Right ventricle myocardium (tissue), 1 donor: ENCODE measurements around the gene RPLP1.

DNA sequence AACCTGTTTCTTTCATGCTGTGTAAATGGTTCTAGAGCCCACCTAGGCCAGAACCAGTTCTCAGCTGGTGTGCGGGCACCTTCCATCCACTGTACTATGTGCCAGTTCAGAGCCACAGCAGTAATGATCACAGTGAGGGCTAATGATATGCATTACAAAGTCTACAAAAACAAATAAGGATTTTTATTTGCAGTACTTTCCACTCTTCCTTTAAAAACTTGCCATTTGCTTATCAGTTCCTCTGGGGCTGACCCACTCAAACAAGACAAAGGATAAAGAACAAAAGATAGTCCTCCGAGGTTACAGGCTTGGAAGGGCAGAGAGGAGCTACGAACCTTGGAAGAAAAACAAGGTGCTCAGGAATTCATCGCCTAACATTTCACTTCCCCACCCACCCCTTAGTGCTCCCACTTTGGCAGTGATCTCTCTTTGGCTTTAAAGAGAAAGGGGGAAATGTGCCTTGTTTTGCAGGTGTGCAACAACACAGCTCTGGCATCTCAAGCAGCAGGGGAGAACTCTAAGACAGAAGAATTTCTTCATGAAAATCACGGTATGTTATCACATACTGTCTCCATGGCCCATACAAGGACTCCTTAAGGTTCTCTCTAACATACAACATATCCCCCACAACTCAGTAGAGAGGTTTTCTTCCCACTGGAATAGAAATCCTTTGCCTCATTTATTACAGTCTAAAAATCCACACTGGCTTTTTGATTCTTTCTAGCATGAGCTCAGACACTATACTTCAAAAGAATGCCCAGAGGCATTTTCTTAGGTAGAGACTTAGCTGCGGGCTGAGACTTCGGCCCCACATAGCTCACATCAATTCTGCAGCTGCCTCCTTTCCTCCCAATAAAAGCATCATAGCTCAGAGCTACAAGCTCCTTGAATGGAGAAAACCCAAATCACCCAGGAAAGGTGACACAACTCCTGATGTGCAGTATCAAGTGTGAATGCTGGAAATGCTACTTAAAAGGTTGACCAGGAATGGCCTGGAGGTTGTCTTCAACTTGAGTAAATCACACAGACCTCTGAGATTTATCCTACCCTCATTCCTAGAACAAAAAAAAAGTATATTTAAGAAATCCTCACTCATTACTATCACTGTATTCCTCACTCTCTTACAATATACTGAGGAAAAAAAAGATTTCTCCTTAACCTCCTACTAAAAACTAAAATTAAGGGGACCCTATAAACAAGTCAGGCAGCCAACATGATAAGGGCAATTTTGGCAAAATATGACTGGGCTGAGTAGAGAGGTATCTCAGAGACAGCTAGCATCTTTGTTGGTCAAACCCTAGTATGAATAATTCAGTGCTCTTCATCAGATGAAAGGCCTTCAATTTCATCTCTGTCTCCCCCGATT, 52.5 kb downstream of the AAGAB start:
- PRO-cap, 2 experiments: no peak in any of the 2 experiments

DNA sequence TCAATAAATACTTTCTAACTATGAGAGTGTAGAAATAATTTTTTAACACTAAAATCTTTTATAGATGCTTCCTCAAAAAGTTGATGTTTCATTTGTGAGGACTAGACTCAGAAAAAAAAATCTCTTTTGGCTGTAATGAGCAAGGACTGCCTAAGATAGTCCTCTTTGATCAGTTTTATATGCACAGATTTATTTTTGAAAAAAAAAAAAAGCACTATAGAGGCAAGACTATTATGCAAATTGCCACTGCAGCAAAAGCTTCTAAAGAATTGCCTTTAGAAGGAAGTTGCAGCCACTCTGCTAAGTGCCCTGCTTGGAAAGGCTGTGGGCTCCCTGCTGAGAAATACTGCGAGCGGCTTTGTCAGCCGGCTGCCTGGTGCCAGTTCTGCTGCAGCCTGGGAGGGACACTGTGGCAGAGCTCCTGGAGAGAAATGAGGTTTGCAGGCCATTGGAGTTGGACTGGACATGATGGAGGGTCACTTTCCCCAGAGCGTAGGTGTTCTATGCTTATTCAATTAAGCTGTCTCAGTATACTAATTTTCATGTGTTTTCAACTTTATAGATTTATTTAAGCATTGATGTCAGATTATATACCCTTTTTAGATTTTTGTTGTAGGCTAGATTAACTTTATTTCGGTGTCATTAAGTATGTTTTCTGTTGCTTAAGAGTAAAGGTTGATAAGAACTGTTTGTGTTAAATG, 6.4 kb downstream of the MAP2K5 start:
- PRO-cap, 2 experiments: no peak in any of the 2 experiments

DNA sequence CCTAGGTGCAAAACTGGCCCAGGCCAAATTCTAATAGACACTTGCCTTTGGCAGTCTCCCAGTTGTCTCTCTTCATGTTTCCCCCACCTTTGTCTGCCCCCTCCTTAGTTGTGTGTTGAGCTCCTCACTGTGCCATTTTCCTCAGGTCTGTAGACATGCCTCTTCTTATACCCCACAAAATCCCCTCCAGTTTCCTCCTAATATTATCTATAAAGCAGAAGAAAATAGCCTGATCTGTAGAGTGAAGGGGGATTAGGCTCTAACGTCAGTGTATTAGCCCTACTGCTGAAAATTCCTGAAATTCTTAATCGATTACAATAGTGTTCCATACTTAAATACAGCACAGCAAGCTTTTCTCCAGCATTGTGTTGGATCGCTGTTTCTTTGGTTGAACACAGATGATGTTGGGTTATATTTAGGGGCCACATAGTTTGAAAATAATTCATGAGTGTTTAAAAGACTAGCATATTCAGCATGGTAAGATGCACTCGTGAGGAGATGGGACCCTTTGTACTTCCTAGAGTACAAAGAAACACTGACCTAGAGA, 52.5 kb downstream of the PIAS1 start:
- PRO-cap, 2 experiments: no peak in any of the 2 experiments

GRCh38 chr15:68184763-68185663, 20.1 kb downstream of the CALML4 start:
- PRO-cap, 2 experiments: no peak in any of the 2 experiments

DNA sequence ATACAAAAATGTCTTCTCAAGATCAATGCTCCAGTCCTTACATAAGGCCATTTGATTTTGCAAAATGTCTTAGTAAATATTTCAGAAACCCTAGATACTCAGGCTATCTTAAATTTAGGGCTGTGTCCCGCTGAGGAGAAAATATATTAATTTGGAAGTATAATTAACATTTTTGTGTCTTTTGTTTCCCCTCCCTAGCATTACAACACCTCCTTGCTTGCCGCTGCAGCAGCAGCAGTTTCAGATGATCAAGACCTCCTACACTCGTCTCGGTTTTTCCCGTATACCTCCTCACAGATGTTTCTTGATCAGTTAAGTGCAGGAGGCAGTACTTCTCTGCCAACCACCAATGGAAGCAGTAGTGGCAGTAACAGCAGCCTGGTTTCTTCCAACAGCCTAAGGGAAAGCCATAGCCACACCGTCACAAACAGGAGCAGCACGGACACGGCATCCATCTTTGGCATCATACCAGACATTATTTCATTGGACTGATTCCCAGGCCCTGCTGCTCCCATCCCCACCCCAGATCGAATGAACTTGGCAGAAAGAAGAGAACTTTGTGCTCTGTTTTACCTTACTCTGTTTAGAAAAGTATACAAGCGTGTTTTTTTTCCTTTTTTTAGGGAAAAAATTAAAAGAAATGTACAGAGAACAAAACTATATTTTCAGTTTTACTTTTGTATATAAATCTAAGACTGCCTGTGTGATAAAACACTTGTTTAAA, 17.6 kb downstream of the CALML4 start:
- PRO-cap, 2 experiments: no peak in any of the 2 experiments

DNA sequence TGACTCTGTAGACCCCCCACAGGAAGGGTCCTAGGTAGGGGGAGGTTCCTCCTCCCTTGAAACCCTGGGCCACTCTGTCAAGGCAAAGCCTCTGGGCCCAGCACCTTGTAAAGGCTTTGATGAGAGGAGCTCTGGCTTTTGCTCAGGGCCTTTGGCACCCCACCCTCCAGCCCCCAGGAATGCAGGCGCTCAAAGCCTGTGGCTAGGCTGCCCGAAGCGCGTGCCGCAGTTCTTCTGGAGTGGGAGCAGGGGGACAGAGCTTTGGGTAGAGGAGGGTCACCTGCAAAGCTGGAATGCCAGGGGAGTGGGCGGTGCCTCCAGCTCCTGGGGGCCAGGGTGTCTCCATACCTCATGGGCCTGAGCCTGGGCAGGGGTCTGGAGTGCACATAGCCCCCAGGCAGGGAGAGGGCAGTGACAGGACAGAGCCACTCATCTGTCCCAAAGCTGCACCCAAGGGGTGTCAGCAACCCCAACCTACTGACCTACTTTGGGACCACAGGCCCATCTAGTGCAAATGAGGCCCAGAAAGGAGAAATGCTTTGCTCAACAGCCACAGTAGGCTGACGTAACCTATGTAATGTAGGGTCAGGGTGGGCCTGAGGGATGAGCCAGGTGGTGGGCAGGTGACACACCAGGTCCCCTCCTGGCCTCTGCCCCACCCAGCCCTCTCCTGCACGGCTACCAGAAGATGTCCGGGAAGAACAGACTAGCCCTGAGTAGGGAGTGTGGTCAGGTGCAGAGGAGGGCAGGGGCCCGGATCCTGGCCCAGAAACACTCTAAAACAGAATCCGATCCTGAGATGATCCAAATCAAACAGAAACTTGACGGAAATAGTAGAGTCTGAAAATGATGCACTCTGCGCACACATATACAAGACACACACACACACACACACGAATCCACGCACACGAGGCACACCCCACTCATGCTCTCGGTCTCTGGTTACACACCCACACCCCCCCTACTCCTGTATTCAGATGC, 2.3 kb upstream of the CALML4 start:
- PRO-cap, 2 experiments: no peak in any of the 2 experiments

DNA sequence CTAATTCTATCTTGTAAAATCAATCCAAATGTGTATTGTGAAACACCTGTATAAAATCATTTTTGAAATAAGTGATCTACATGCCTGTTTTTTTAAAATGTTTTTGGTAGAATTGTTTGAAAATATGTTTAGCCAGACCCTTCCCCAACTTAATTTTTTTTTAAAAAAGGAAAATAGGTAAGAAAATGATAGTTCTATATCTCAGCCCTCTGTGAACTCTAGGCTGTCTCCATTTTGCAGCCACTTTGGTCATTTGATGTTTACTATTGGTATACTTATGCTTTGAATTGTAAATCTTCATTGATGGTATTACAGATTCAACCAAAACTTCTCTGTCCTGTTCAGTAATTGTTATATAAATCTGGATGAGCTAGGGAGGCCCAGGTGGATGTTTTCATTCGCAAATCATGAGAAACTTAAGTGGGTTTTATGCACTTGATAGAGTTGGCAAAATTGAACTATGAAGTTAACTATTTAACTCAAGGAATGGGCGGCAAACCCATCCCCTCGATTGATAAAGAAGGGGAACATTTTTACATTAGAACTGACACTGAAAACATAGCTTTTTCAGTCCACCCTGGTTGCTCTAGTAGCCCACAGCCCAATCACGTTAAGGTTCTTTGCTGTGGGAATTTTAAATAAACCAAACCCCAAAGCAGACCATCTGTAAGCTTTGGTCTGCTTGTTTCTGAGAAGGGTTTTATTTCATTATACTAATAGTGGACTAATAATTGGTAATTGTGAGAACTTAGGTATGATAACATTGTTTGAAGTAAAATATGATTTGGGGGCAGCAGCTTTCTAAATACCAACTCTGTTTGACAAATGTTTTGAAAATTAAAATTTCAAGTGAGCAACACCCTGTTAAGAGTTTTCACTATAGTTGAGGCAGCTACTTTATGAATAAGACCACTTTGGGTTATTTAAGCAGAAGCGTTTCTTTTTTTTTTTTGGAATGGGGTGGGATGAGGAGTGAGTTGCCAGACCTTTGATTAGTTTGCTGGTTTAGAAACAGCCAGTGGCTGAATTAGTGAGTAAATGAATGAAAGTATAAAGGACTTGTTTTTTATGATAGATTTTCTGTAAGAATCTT, 16.5 kb downstream of the FEM1B start:
- PRO-cap, 2 experiments: no peak in any of the 2 experiments

GRCh38 chr15:68375023-68375801, 56.8 kb downstream of the ITGA11 start:
- PRO-cap, 2 experiments: no peak in any of the 2 experiments

- PRO-cap, 2 experiments: peak in 2 of 2 experiments; most common plus-strand start chr15:68580244 (in 2); most common minus-strand start chr15:68580083 (in 1)
Observed at GRCh38 chr15:68579925-68580396, 1.2 kb downstream of the CORO2B start.

GRCh38 chr15:68586156-68586697, 7.4 kb downstream of the CORO2B start:
- PRO-cap, 2 experiments: no peak in any of the 2 experiments

DNA sequence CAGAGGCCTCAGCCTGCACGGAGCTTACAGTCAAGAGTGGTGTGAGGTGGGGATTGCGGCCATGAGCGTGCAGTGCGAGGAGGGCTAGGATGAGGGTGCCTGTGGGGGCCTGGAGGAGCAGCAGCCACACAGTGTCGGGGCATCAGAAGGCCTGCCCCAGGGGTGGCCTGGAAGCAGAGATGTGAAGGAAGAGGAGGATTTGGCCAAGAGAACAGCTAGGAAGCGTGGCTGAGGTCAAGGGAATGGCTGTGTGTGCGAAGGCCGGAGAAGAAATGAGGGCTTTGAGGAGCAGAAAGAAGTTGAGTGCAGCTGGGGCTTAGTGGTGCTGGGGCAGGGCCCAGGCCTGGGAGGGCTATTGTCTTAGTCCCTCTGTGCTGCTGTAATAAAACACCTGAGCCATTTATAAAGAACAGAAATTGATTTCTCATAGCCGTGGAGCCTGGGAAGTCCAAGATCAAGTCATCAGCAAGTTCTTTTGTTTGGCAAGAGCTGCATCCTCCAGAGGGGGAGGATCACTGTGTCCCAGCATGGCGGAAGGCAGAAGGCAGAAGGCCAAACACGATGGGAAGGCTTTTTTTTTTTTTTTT, 22.7 kb downstream of the CORO2B start:
- PRO-cap, 2 experiments: no peak in any of the 2 experiments

- PRO-cap, 2 experiments: no peak in any of the 2 experiments
Observed at GRCh38 chr15:68618326-68618879, 39.6 kb downstream of the CORO2B start.

- PRO-cap, 2 experiments: peak in 2 of 2 experiments; most common plus-strand start chr15:68820487 (in 2); most common minus-strand start chr15:68820395 (in 1)
Observed at GRCh38 chr15:68820244-68820709, 418 bp downstream of the ANP32A start.

DNA sequence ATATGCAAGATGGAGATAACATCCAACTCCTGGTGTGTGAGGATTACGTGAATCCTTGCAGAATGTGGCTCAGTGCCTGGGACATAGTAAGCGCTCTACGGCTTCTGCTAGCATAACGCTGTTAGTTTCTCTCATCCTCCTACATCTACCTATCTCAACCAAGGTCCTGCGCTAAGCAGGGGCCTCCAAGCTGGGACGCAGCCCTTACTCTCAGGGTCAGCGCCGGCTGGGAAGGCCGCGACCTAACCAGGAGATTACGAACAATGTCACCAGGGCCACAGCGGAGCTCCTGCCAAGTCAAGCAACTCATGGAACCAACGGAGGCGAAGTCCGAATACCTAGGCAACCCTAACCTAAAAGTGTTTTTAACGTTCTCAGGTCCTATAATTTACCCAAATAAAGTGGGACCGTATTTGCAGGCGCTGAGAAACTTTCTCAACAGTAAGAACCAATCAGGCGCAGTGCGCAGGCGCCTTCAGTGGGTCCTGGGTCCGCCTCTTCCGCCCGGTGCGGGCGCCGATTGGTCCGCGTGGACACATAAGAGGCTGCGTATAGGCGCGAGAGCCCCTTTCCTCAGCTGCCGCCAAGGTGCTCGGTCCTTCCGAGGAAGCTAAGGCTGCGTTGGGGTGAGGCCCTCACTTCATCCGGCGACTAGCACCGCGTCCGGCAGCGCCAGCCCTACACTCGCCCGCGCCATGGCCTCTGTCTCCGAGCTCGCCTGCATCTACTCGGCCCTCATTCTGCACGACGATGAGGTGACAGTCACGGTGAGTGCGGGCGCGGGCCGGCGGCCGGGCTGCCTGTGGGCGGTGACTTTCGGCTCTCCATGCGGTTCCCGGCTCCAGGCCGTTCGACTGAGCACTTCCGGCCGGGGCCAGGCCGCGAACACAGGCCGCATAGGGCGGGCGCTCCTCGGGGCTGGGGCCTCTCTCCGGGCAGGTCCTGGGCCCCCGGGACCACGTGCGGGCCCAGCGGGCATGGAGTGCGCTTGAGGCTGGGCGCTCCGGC, at the start of gene RPLP1:
RPLP1 (plus strand) TSS at position 565 of the 1,008 bp plus-strand sequence.
- PRO-cap, 2 experiments: peak in 2 of 2 experiments; most common plus-strand start position 567 of the sequence (in 2); most common minus-strand start position 443 of the sequence (in 1)

GRCh38 chr15:69996919-69997700, 100.6 kb downstream of the TLE3 start:
- PRO-cap, 2 experiments: no peak in any of the 2 experiments

GRCh38 chr15:70035585-70036204, 62.0 kb downstream of the TLE3 start:
- PRO-cap, 2 experiments: no peak in any of the 2 experiments

GRCh38 chr15:70047373-70048462, 50.0 kb downstream of the TLE3 start:
- PRO-cap, 2 experiments: no peak in any of the 2 experiments

DNA sequence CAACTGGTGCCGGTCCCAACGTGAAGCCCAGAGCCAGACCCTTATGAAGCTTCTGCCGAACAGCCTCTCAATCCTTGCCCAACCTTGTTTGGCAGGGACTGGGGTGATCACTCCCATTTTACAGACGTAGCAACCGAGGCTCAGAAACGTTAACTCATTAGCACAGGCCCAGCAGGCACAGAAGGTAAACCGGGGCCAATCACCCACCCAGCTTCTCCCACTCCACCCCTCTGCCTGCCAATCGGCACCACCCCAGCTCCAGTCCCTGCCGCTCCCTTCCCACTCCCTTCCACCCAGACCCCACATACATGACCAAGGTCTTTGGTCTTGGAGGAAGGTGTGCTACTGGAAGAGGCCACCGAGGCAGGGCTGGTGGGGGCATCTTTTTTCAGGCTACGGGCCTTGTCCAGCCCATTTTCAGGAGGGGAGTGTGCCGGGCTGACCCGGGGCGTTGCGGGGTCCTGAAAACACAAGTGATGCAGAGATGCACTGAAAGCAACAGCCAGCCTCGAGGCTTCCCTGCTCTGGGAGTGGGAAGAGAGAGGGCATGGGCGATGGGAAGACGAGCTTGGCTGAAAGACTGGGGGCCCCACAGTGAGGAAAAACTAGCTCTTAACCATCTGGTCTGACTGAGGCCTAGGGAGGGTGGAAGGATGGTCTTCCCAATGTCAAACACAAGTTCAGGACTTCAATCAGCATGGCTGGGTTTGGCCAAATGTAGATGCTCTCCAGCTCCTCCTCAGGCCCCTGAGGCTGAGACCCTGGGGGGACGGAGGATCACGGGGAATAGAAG, 39.2 kb downstream of the TLE3 start:
- PRO-cap, 2 experiments: no peak in any of the 2 experiments

GRCh38 chr15:70077788-70078290, 19.9 kb downstream of the TLE3 start:
- PRO-cap, 2 experiments: no peak in any of the 2 experiments

GRCh38 chr15:70091634-70092446, 5.9 kb downstream of the TLE3 start:
- PRO-cap, 2 experiments: no peak in any of the 2 experiments